Heart left ventricle (tissue), 7 donors: ENCODE measurements around the gene PDK1.

- PRO-cap, 6 experiments: no peak in any of the 6 experiments
- RAMPAGE, long total RNA, 2 experiments: no peak in any of the 2 experiments
- RRBS: no CpG with 5 or more reads among the region's 10 CpGs
Measured at GRCh38 chr2:172461672-172462355, 34.4 kb downstream of the ITGA6 start.

DNA sequence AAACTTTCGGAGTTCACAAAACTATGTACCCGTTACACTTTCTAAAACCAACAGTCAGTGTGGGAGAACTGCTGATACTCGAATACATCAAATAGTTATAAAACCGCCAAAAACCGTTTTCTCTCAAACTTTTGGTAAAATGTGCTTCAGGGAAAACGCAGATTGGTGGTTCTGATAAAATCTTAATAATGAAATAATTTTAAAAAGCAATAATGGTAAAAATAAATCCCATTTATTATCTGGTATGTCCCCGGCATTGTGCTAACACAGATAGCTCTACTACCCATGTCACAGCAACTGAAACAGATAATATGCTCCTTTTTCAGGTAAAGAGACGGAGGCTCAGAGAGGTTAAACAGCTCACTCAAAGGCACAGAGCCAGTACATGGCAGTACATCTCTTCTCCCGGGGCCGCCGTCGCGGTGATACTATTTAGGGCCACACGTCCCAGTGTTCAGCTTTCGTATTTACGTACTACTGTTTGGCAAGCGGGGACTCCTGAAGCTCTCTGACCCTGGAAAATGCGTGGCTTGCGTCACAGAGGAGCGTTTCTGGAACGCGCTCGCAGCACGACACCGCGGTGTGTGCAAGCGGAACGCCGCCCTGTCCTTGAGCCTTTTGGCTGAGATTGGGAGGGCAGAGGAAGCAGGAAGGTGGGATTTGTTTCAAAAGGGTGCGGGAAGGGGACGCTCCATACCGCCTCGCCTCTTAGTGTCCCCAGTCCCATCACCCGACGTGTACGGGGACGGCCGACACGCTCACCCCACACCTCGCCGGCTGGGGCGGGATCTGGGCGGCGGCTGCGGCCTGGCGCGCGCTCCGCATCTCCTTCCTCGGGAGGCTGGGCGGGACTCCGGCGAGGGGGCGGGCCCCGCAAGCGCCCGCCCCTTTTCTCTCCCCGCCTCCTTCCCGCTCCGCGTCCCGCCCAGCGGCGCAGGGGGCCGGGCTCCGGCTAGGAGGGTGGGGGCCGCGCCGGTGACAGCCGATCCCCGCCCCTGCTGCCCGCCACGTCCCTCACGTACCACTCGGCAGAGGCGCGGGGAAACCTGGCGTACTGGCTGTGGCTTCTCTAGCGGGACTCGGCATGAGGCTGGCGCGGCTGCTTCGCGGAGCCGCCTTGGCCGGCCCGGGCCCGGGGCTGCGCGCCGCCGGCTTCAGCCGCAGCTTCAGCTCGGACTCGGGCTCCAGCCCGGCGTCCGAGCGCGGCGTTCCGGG is at the start of gene PDK1:
Gene PDK1, plus strand, starts transcription at position 1,024 of the 1,215 bp plus-strand sequence.
- PRO-cap, 6 experiments: peak in 6 of 6 experiments; most common plus-strand start position 955 of the sequence (in 4); most common minus-strand start position 611 of the sequence (in 2)
- RAMPAGE, long total RNA, 2 experiments: no peak in any of the 2 experiments
- RRBS: 5% methylated on average over 28 of the region's 102 CpGs

DNA sequence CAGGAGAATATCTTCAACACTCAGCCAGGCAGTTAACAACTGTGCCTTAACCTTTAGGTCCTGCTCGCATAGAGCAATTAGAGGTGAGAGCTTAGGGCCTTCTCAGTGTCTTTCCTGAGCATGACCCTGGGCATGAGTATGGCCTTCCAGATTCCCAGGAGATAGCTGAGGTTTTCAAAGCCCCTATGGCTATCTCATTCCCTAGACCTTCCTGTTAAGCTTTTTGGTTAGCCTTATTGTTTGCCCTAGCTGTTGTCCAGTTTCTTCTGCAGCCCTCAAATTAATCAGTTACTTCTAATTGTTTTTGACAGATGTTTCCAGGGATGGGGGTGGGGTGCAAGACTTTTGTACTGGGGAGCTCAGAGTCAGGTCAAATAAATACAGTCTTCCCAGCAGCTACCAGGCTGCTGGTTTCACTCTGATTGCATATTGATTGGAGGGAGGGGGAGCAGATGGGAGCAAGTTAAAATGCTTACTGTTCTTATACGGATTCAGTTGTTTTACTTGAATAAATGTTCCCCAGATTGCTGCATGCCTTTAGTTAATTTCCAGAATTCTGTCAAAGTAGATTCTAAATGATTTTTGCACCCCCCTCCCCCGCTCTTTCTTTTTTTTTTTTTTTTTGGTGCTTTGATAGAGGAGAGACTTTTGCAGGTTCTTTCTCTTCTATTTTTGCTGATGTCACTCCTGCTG is 23.2 kb downstream of the PDK1 start:
- PRO-cap, 6 experiments: no peak in any of the 6 experiments
- RAMPAGE, long total RNA, 2 experiments: no peak in any of the 2 experiments
- RRBS: no CpG with 5 or more reads among the region's 3 CpGs

- PRO-cap, 6 experiments: no peak in any of the 6 experiments
- RAMPAGE, long total RNA, 2 experiments: no peak in any of the 2 experiments
- RRBS: 0% methylated on average over 2 of the region's 21 CpGs
Measured at GRCh38 chr2:172736236-172736738, 642 bp downstream of the RAPGEF4 start.

DNA sequence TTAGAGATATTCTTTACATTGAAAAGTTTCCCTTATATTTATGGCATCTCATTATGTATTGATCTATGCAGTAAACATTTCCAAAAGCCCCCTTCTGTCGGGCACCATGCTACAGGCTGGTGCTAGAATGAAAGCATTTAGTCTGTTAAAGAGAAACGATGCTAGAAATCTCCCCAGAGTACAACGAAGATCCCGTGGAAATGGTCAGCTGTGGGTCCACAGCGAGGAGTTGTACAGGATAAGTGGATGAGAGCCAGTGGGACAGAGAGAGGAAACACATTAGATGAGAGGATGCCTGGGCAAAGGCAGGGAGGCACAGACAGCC is 157.3 kb downstream of the RAPGEF4 start:
- PRO-cap, 6 experiments: no peak in any of the 6 experiments
- RAMPAGE, long total RNA, 2 experiments: no peak in any of the 2 experiments
- RRBS: no CpG with 5 or more reads among the region's 5 CpGs

DNA sequence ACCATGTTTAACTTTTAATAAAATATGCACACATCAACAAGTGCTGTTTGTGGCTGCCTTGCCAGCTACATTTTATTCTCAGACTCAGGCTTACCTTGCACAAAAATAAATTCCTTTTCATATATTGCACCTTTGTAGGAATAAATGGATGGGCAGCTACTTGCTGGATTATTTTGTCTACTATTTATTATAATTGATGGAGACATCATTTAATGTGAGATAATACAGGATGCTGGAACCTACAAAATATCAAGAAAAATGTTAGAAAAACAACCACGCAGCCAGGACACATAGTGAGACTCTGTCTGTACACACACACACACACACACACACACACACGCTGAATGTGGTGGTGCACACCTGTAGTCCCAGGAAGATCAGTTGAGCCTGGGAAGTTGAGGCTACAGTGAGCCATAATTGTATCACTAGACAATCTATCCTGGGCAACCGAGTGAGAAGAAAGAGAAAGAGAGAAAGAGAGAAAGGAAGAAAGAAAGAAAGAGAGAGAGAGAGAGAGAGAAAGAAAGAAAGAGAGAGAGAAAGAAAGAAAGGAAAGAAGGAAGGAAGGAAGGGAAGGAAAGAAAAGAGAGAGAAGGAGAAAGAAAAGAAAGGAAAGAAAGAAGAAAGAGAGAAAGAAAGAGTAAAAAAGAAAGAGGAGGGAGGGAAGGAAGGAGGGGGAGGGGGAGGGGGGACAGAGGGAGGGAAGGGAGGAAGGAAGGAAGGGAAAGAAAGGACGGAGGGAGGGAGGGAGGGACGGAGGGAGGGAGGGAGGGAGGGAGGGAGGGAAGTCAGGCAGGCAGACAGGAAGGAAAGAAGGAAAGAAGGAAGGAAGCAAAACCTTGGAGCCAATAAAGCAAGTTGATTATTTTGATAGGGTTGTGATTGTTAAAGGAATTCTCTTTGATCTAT is 150.1 kb upstream of the MAP3K20 start:
- PRO-cap, 6 experiments: no peak in any of the 6 experiments
- RAMPAGE, long total RNA, 2 experiments: no peak in any of the 2 experiments
- RRBS: no CpG with 5 or more reads among the region's 5 CpGs

- PRO-cap, 6 experiments: peak in 5 of 6 experiments; most common plus-strand start chr2:173027978 (in 5)
- RAMPAGE, long total RNA, 2 experiments: no peak in any of the 2 experiments
Measured at GRCh38 chr2:173027746-173028163, 47.9 kb upstream of the MAP3K20 start.

- PRO-cap, 6 experiments: no peak in any of the 6 experiments
- RAMPAGE, long total RNA, 2 experiments: no peak in any of the 2 experiments
- RRBS: 50% methylated on average over 1 of the region's 12 CpGs
Measured at GRCh38 chr2:173044018-173044535, 31.6 kb upstream of the MAP3K20 start.

DNA sequence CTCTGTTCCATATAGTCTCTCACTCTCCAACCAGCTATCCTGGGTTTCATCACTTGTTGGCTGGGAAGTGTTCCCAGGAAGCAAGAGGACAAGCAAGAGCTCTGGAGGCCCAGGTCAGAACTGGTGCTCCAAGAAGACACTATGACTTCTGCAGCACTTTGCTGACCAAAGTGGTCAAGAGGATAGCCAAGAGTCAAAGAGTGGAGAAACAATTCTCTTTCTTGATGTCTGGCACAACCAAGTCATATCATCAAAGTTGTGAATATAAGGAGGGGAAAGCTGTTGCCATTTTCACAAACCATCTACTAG is 17.4 kb upstream of the MAP3K20 start:
- PRO-cap, 6 experiments: no peak in any of the 6 experiments
- RAMPAGE, long total RNA, 2 experiments: no peak in any of the 2 experiments

- PRO-cap, 6 experiments: no peak in any of the 6 experiments
- RAMPAGE, long total RNA, 2 experiments: no peak in any of the 2 experiments
- RRBS: no CpG with 5 or more reads among the region's 2 CpGs
Measured at GRCh38 chr2:173058823-173059043, 16.9 kb upstream of the MAP3K20 start.

DNA sequence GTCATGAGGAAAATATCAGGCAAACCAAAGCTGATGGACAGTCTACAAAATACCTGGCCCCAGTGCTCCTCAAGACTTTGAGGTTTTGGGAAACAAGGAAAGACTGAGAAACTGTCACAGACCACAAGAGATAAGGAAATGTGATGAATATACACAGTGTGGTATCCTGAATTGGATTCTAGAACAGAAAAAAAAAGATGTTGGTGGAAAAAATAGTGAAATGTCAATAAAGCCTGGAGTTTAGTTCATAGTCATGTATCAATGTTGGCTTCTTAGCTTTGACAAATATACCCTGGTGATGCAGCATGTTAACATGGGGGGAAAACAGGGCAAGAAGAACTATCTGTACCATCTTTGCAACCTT is 28.7 kb downstream of the MAP3K20 start:
- PRO-cap, 6 experiments: no peak in any of the 6 experiments
- RAMPAGE, long total RNA, 2 experiments: no peak in any of the 2 experiments

DNA sequence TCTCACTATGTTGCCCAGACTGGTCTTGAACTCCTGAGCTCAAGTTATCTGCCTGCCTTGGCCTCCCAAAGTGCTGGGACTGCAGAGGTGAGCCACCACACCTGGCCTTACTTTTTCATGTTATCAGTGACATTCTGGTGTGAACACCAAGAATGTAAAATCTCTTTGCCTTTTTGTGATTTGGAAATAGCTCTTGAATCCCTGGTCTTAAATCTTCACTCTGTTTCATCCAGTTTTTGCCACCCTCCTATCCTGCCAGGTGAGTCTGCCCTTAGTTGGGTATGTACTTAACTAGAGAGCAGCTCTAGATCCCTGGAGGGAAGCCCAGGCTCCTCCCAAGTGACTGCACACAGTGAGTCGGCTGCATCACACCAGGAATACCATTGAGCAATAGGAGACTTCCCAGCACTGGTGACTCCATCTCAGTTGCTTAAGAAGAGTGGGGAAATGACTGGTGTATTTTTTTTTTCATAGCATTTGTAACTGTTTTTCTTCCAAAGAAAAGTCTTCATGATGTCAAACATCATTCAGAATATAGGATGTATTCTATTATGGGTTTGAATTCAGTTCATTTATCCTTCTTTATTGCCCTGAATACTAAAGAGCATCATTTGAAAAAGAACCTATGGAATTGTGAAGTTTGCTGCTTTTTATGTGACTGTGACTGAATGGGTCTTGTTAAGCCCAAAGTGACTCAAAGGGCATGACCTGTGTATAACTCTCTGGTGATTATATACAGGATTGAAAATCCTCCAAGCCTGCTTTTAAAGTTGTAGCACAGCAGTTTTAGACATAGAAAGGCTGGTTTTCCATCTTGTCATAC is 84.1 kb downstream of the MAP3K20 start:
- PRO-cap, 6 experiments: peak in 3 of 6 experiments; most common plus-strand start position 425 of the sequence (in 2); most common minus-strand start position 267 of the sequence (in 1)
- RAMPAGE, long total RNA, 2 experiments: no peak in any of the 2 experiments
- RRBS: no CpG with 5 or more reads among the region's 1 CpG

DNA sequence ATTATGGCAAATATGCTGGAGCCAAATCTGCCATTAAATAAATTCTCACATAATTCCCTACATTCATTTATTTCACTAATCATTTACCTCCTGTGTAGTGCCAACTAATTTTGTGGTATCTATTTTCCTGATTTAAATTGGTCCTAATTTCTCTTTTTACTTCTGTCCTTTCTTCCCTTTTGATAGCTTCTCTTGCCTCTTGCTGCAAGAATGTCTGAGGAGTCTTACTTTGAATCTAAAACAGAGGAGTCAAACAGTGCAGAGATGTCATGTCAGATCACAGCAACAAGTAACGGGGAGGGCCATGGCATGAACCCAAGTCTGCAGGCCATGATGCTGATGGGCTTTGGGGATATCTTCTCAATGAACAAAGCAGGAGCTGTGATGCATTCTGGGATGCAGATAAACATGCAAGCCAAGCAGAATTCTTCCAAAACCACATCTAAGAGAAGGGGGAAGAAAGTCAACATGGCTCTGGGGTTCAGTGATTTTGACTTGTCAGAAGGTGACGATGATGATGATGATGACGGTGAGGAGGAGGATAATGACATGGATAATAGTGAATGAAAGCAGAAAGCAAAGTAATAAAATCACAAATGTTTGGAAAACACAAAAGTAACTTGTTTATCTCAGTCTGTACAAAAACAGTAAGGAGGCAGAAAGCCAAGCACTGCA is 133.6 kb upstream of the CDCA7 start:
- PRO-cap, 6 experiments: no peak in any of the 6 experiments
- RAMPAGE, long total RNA, 2 experiments: start-site peak on the plus strand in 1 of 2 experiments, centred at position 377 of the sequence, 1,698 reads per replicate
- RRBS: no CpG with 5 or more reads among the region's 3 CpGs

GRCh38 chr2:173238550-173238876 is 116.2 kb upstream of the CDCA7 start:
- PRO-cap, 6 experiments: no peak in any of the 6 experiments
- RAMPAGE, long total RNA, 2 experiments: no peak in any of the 2 experiments
- RRBS: no CpG with 5 or more reads among the region's 4 CpGs

DNA sequence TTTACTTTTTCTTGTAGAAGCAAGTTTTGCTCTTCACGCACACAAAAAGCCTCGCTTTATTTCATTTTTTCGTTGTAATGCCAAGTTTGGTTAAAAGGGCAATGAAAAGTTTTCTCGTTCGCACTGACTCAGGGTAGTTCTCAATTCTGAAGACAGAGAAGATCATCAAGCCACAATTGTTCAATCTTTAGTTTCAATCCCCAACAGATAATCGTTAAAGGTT is 775 bp upstream of the CDCA7 start:
- PRO-cap, 6 experiments: no peak in any of the 6 experiments
- RAMPAGE, long total RNA, 2 experiments: no peak in any of the 2 experiments
- RRBS: no CpG with 5 or more reads among the region's 6 CpGs

GRCh38 chr2:173957472-173957846 is 7.7 kb downstream of the SP3 start:
- PRO-cap, 6 experiments: no peak in any of the 6 experiments
- RAMPAGE, long total RNA, 2 experiments: no peak in any of the 2 experiments
- RRBS: no CpG with 5 or more reads among the region's 2 CpGs

- PRO-cap, 6 experiments: peak in 6 of 6 experiments; most common plus-strand start chr2:173964353 (in 3); most common minus-strand start chr2:173963824 (in 6)
- RAMPAGE, long total RNA, 2 experiments: no peak in any of the 2 experiments
- RRBS: under 1% methylated on average over 19 of the region's 112 CpGs
Measured at GRCh38 chr2:173963800-173964822, 1.1 kb downstream of the SP3 start.

GRCh38 chr2:173997196-173997741 is 32.1 kb upstream of the SP3 start:
- PRO-cap, 6 experiments: peak in 1 of 6 experiments; most common minus-strand start chr2:173997447 (in 1)
- RAMPAGE, long total RNA, 2 experiments: no peak in any of the 2 experiments
- RRBS: no CpG with 5 or more reads among the region's 7 CpGs

DNA sequence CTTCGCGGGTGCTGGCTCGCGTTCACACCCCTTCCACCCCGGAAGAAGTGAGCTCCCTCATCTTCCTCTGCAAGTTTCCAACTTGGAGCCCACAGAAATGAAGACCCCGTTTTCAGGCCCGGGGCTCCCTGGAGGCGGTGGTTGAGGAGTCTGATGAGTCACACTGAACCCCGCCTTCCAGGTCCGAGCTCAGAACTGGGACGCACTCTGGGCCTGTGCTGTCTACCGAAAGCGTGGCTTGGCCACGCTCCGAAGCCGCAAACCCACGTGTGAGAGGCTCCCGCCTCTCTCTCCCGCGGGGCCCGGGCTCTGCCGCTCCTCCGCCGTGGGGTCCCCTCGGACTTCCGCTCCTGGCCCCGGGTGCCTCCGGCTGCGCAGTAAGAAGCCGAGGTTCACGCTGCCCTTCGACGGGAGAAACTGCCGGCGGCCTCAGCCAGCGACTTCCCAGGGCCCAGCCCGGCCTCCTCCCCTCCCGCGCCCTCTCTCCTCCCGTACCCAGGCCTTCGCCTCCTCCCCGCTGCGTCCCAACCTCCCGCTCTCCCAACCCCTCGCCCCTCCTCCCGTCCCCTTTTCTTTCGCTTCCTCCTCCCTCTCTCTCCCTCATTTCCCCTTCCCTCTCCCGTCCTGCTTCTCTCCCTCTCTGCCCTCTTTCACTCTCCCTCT is 47.6 kb upstream of the SP3 start:
- PRO-cap, 6 experiments: peak in 6 of 6 experiments; most common plus-strand start position 604 of the sequence (in 4); most common minus-strand start position 485 of the sequence (in 3)
- RAMPAGE, long total RNA, 2 experiments: no peak in any of the 2 experiments
- RRBS: 17% methylated on average over 24 of the region's 48 CpGs

DNA sequence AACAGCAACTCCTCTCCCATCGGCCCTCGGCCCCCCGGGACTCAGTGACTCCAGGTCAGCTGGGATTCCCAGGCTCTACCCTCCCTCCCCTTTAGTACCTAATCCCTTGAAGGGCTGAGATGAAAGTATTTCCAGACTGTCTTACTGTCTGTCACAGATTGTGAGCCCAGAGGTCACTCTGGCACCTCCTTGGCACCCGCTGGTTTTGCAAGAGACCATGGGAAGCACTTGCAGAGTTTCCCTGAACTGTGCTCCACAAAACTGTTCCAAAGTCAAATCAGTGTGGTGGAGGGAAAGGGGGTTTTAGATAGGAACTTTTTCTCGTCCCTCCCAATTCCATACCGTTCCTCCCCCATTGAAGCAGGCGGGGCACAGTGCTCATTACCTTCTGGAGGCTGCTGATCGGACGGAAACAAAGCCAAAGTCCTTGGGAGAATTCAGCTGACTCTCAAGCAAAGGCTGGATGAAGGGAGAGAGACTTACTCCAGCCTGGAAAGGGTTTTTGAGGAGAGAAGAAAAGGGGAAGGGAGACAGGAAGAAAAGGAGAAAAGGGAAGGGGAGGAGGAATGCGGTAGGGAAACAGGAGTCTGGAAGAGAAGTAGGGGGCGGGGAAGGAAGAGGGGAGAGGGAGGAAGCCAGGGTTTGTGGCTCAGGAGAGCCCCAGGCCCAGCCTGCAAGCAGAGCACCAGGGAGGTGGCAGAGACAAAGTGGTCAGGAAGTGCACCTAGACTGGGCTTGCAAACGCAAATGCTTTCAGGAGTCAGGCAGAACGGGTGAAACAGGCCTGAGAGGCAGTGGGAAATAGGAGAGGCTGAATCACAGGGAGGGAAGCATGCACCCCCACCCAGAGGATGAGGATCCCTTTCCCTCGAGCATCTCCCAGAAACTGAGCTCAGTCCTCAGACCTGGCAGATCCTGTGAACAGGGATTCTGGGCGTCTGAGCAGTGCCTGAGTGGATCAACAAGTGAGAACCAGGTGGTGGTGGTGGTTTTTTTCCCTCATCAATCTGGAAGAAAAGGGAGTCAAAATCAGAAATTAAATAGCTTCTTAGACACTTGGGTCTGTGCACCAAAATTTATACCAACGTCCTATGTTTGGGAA is 88.5 kb upstream of the SP3 start:
- PRO-cap, 6 experiments: no peak in any of the 6 experiments
- RAMPAGE, long total RNA, 2 experiments: no peak in any of the 2 experiments
- RRBS: no CpG with 5 or more reads among the region's 16 CpGs